Epidermal melanocyte (primary cell): ENCODE measurements around the genes KEAP1 and AP1M2.

DNA sequence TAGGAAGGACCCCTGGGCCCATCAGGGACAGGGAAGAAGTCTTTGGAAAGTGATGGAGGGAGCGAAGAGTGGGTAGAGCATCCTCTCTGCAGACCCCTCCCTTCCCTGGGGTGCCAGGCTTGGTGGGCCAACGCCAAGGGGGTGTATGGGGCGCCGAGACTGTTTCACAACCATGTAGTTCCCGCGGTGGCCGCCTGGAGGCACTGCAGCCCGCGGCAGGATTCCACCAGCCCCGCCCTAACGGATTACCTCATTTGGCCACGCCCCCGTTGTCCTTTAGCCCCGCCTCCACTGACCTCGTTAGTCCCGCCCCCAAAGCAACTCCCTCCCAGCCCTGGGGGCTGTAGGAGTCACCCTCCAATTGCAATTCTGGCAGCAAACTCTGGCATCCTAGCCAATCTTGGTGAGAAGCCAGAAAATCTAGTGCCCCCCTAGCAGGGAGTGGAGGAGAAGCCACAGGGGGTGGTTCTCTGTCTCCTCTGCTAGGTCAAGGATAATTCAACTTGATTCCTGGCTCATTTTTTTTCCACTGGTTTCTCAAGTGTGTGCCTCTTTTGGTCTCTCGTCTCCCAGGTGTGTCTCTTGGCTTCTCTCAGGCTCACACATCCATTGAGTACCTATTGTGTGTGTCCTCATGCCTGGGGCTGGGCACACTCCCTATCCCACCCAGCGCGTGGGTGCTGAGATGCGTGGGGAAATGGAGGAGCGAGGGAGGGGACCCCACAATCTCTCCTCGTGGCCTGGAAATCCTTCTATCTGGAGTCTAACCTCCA is 2.1 kb downstream of the OLFM2 start:
- RRBS, result no CpG with 5 or more reads among the region's 22 CpGs

DNA sequence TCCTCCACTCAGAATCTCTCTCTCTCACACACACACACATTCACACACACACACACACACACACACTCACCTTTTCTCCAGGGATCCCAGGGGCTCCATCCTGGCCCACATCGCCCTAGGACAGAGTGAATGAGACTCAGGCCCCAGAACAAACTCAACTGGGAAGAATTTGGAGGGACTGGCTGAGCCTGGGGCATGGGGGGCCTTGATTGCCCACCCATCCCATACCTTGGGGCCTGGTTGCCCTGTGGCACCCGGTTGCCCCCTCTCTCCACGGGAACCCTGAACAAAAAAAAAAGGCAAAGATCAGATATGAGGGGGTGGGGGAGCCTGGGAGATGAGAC is 29.8 kb downstream of the COL5A3 start:
- RRBS, result no CpG with 5 or more reads among the region's 3 CpGs

- RRBS, result no CpG with 5 or more reads among the region's 16 CpGs
Measured at GRCh38 chr19:9986091-9987100, 23.9 kb downstream of the COL5A3 start.

- RRBS, result no CpG with 5 or more reads among the region's 9 CpGs
Measured at GRCh38 chr19:10001805-10002475, 8.4 kb downstream of the COL5A3 start.

GRCh38 chr19:10180105-10180811 is 14.5 kb downstream of the DNMT1 start:
- RRBS, result no CpG with 5 or more reads among the region's 12 CpGs

GRCh38 chr19:10269309-10270218 is 1.4 kb upstream of the ICAM1 start:
- RRBS, result 2% methylated on average over 6 of the region's 61 CpGs

DNA sequence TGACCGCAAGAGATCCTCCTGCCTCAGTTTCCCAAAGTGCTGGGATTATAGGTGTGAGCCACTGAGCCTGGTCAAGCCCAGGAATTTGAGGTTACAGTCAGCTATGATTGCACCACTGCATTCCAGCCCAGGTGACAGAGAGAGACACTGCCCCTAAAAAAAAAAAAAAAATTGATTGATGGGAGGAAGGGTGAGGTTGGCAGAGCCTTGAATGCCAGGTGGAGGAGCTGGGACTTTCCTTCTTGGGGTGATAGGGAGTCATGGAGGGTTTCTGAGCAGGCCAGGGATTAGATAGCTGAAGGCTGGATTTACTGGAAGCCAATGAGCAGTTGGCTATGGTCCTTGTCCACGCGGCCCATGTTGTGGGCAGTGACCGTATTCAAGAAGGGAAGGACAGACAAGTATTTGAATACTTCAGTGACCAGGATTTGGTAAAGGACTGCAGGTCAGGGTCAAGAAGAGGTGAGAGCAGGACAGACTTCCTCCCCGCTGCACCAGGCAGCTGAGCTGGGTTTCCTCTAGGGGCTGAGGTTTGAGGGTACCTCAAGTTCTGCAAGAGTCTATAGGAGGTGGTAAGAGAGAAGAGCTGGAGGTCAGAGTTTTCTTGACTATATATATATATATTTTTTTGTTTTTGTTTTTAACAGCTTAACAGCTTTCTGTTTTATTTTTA is 6.9 kb upstream of the ICAM4 start:
- RRBS, result no CpG with 5 or more reads among the region's 5 CpGs

GRCh38 chr19:10346348-10346950 is 7.0 kb upstream of the ICAM3 start:
- RRBS, result no CpG with 5 or more reads among the region's 12 CpGs

- RRBS, result no CpG with 5 or more reads among the region's 25 CpGs
Measured at GRCh38 chr19:10390606-10391736, 10.6 kb upstream of the TYK2 start.

- RRBS, result 19% methylated on average over 32 of the region's 77 CpGs
Measured at GRCh38 chr19:10431710-10432693, 11.7 kb downstream of the PDE4A start.

- RRBS, result no CpG with 5 or more reads among the region's 15 CpGs
Measured at GRCh38 chr19:10466647-10467215, 36.4 kb downstream of the KEAP1 start.

GRCh38 chr19:10503100-10504045 is at the start of gene KEAP1:
Gene KEAP1, minus strand, starts transcription at chr19:10503356.
- RRBS, result 6% methylated on average over 3 of the region's 69 CpGs

DNA sequence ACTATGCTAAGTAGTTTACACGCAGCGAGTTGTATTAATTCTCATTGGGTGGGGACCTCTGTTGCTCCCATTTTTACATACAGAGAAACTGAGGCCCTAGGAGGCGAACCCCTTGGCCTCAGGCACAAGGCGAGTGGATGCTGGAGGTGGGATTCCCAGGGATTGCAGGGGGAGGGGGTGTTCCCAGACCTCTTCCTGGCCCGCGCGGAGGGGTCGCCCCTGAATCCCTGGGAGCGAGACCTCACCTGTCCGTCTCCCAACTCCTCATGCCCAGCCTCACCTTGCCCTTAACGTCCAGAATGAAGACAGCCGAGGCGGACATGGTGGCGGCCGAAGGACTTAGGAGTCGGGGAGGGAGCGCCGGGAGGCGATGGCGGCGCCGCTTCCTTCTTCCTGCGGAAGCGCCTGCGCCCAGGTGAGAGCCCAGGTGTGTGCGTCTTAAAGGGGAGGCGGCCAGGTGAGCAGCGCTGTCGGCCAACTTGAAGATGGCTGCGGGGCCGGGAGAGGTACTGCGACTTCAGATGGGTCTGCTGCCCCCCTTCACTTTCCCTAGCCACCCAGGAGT is at the start of gene AP1M2:
Gene AP1M2 (minus strand): TSS at position 403 of the 565 bp plus-strand sequence.
- RRBS, result no CpG with 5 or more reads among the region's 32 CpGs

DNA sequence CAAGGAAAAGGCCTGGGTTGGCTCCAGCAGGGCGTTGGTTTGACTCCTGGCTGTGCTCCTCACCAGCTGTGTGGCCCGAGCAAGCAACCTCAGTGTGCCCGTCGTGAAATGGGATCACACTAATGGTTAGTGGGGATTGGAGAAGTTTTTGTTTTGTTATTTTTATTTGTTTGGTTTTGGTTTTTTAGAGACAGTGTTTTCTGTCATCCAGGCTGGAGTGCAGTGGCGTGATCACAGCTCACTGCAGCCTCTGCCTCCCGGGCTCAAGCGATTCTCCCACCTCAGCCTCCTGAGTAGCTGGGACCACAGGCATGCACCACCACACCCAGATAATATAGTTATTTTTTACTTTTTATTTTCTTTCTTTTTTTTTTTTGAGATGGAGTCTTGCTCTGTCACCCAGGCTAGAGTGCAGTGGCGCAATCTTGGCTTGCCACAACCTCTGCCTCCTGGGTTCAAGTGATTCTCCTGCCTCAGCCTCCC is 12.4 kb upstream of the SLC44A2 start:
- RRBS, result no CpG with 5 or more reads among the region's 8 CpGs

DNA sequence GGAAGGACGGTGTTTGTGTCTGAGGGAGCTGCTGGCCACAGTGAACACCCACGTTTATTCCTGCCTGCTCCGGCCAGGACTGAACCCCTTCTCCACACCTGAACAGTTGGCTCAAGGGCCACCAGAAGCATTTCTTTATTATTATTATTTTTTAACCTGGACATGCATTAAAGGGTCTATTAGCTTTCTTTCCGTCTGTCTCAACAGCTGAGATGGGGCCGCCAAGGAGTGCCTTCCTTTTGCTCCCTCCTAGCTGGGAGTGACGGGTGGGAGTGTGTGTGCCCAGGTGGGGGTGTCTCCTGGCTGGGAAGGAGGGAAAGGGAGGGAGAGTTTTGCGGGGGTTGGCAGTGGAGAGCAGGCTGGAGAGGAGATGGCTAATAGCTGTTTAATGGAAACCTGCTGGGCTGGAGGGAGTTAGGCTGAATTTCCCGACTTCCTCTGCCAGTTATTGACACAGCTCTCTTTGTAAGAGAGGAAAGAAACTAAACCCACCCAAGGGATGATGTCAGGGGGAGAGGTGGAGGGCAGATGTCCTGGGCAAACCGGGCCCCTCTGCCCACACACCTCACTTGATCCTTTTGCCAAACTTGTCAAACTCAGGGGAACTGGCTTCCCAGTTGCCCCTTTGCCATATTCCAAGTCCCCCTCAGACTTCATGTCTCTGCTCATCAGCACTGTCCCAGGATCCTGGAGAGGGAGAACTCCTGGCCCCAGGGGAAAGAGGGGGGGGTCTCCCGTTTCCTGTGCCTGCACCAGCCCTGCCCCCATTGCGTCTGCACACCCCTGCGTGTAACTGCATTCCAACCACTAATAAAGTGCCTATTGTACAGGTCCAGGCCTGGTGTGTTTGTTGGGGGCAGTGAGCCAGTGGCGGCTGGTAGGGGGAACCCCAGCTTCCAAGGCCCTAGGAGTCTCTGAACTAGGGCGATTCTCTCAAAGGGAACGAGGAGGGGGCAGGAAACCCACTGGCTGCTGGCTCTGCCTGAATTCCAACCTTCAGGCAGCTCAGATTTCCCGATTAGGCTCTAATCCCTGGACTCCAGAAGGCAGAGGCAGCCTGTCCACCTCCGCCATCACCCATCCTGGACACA is 10.1 kb upstream of the ILF3 start:
- RRBS, result no CpG with 5 or more reads among the region's 17 CpGs

GRCh38 chr19:10683932-10684241 is 17.4 kb upstream of the QTRT1 start:
- RRBS, result no CpG with 5 or more reads among the region's 13 CpGs

- RRBS, result 20% methylated on average over 1 of the region's 19 CpGs
Measured at GRCh38 chr19:10690279-10691320, 10.6 kb upstream of the QTRT1 start.

- RRBS, result no CpG with 5 or more reads among the region's 12 CpGs
Measured at GRCh38 chr19:10736112-10736895, 18.4 kb downstream of the DNM2 start.

DNA sequence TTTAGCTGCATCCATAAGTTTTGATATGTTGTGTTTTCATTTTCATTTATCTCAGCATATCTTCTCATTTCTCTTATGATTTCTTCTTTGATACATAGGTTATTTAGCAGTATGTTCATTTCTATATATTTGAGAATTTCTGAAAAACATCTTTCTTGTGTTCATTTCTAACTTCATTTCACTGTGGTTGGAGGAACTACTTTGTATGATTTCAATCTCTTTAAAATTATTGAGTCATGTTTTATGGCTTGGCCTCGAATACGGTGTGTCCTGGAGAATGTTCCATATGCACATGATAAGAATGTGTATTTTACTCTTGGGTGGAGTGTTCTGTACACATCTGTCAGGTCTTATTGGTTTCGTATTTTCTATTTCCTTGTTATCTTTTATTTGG is 22.9 kb downstream of the DNM2 start:
- RRBS, result no CpG with 5 or more reads among the region's 3 CpGs

DNA sequence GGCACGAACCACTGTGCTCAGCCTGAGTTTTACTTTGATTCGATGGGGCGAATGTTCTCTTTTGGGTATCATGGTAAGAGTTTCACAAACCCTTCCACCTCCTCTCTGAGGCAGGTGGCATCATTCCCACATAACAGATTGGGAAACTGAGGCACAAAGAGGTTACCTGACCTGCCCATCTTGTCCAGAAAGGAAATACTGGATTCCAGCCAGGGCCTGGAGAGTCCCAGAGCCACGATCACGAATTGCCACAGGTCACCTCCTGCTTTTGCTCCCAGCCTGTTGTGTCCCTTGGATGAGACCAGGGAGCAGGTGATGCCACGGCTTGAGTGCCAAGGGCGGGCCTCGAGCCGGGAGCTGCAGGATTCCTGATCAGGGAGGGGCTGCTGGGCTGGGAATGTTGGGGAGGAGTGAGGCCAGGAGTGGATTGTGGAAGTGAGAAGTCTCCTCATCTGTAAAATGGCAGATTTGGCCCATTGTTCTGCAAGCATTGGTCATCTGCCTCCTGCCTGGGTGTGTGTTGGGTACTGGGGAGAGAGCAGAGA is 29.3 kb downstream of the DNM2 start:
- RRBS, result no CpG with 5 or more reads among the region's 9 CpGs